Measurements from ENCODE around the gene ARRDC3.

DNA sequence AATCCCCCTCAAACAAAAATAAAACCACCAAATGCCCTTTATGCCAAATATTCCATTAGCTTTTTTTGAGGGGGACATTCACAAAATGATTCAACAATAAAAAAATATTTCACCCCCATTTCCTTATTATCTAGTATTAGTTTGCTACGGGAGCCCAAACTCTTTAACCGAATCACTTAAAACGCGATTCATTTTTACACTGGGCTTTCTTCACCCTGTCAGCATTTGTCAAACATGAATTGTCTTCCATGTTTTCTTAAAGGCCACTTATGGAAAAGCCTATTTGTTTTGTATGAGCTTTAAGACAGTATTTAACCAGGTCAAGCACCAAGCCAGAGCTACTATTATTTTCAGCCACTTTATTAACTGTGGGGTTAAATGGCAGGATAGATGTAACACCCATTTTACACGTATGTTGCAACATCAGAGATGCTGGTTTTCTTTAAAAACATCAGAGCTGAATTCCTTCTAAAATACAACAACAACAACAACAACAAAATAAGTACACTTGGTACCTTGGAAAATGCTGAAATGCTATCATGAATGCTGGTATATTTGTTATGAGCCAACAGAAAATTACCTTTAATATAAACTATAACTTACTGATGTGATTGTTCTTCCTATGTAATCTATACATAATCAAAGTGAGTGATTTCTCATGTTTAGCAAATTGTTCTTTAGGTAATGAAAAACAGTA is 13.7 kb downstream of the ARRDC3 start:
- RAMPAGE, long total RNA = no peak
- RRBS, 2 experiments = no CpG with 5 or more reads among the region's 5 CpGs
CAGE:
- cytosol, long polyA minus RNA = no peak
- cytosol, long polyA plus RNA = no peak
- long polyA plus RNA = no peak
- nucleolus, long total RNA = no peak
- nucleus, long polyA plus RNA = no peak
- nucleus, long total RNA = no peak

GRCh38 chr5:91371678-91372781 is 11.1 kb downstream of the ARRDC3 start:
- RAMPAGE, long total RNA = no peak
- RRBS, 2 experiments = no CpG with 5 or more reads among the region's 5 CpGs
CAGE:
- cytosol, long polyA minus RNA = no peak
- cytosol, long polyA plus RNA = no peak
- long polyA plus RNA = no peak
- nucleolus, long total RNA = no peak
- nucleus, long polyA plus RNA = no peak
- nucleus, long total RNA = no peak

GRCh38 chr5:91381048-91381479 is 2.1 kb downstream of the ARRDC3 start:
- RAMPAGE, long total RNA = no peak
- RRBS, 2 experiments = no CpG with 5 or more reads among the region's 13 CpGs
CAGE:
- cytosol, long polyA minus RNA = no peak
- cytosol, long polyA plus RNA = no peak
- long polyA plus RNA = no peak
- nucleolus, long total RNA = no peak
- nucleus, long polyA plus RNA = no peak
- nucleus, long total RNA = no peak

DNA sequence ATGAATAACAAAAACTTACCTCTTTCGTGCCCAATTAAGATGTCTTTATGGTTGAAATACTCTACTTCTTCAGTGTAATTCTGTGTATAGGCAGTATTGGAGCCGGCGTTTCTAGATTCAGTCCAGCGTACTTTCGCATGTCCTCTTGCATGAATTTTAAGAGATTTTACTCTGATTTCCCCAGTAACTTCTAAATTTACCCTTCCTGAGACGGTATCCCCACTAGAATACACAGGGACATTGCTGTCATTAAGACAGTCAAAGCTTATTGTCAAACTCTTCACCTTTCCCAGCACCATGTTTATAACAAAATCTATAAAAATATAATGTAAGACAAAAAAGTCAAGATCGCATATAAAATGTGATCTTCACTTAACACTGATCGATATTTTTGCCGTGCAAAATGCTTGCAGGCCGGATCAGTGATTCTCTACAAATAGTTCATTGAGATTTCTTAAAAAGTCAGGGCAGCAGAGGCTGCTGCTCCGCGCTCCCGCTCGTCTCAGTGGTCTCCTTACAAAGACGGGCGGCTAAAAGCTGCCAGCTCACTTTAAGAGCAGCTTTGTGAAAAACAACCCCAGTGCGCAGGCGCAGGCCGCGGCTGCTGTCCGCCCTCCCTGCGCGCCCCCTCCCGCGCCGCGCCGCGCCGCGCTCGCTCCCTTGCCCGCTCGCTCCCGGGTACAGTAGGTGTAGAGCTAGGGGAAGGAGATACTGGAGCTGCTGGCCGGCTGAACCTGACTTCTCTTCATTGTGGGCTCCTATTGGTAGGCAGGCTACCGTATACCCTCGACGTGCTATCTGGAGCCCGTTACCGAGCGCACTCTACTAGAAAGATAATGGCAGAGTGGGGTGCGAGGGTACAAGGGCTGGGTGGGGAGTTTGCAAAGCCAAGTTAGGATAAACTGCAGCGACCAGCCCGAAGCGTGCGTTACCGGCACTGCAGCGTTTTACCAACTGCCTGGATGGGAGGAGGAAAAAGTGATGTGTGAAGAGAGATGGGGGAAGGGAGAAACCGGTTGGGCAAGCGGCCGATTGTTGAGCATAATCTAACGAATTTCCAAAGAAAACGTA is at the start of gene ARRDC3:
TSS of gene ARRDC3 (minus strand) at position 524 of the 1,071 bp plus-strand sequence.
- RAMPAGE, long total RNA = start-site peak on the minus strand centred at position 518 of the sequence, 22 bp wide, 718 and 1,042 reads in 2 replicates; start-site peak on the plus strand centred at position 691 of the sequence, 29 bp wide, 9 and 9 reads in 2 replicates
- RRBS, 2 experiments = under 1 to 3% methylated on average over 2 to 6 of the region's 54 CpGs
CAGE:
- cytosol, long polyA minus RNA = start-site peak on the minus strand centred at position 505 of the sequence, 11 bp wide, 88 reads
- cytosol, long polyA plus RNA = start-site peak on the minus strand centred at position 526 of the sequence, 5 bp wide, 90 and 92 reads in 2 replicates
- long polyA plus RNA = start-site peak on the minus strand centred at position 525 of the sequence, 7 bp wide, 88 and 92 reads in 2 replicates
- nucleolus, long total RNA = start-site peak on the minus strand centred at position 501 of the sequence, 13 bp wide, 17 reads
- nucleus, long polyA plus RNA = no peak
- nucleus, long total RNA = start-site peak on the minus strand centred at position 549 of the sequence, 50 bp wide, 90 reads

- RAMPAGE, long total RNA = no peak
- RRBS, 2 experiments = no CpG with 5 or more reads among the region's 7 CpGs
CAGE:
- cytosol, long polyA minus RNA = no peak
- cytosol, long polyA plus RNA = no peak
- long polyA plus RNA = no peak
- nucleolus, long total RNA = no peak
- nucleus, long polyA plus RNA = no peak
- nucleus, long total RNA = no peak
These were observed 1030.6 kb upstream of the NR2F1 start for GRCh38 chr5:92552060-92553102.

- RAMPAGE, long total RNA = no peak
- RRBS, 2 experiments = no CpG with 5 or more reads among the region's 7 CpGs
CAGE:
- cytosol, long polyA minus RNA = no peak
- cytosol, long polyA plus RNA = no peak
- long polyA plus RNA = no peak
- nucleolus, long total RNA = no peak
- nucleus, long polyA plus RNA = no peak
- nucleus, long total RNA = no peak
These were observed 895.0 kb upstream of the NR2F1 start for GRCh38 chr5:92688014-92688509.

- RAMPAGE, long total RNA = no peak
- RRBS, 2 experiments = no CpG with 5 or more reads among the region's 2 CpGs
CAGE:
- cytosol, long polyA minus RNA = no peak
- cytosol, long polyA plus RNA = no peak
- long polyA plus RNA = no peak
- nucleolus, long total RNA = no peak
- nucleus, long polyA plus RNA = no peak
- nucleus, long total RNA = no peak
These were observed 332.5 kb upstream of the NR2F1 start for GRCh38 chr5:93250324-93251049.

DNA sequence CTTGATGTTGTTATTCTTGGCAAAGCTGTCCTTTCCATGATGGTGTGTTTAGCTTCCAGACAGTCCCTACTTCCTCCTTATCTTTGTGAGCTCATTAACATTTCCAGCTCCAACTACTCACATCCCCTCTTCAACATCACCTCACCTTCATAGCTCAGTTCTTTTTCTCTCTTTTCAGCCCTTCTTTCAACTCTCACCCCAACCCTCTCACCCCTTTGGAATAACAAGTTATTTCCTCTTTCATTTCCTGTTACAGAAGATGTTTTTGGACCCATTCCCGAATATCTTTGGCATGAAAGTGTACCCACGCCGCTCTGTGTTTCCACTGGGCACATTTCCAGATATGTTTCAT is 223.5 kb upstream of the NR2F1 start:
- RAMPAGE, long total RNA = no peak
- RRBS, 2 experiments = no CpG with 5 or more reads among the region's 3 CpGs
CAGE:
- cytosol, long polyA minus RNA = no peak
- cytosol, long polyA plus RNA = no peak
- long polyA plus RNA = no peak
- nucleolus, long total RNA = no peak
- nucleus, long polyA plus RNA = no peak
- nucleus, long total RNA = no peak

- RAMPAGE, long total RNA = no peak
- RRBS, 2 experiments = no CpG with 5 or more reads among the region's 2 CpGs
CAGE:
- cytosol, long polyA minus RNA = no peak
- cytosol, long polyA plus RNA = no peak
- long polyA plus RNA = no peak
- nucleolus, long total RNA = no peak
- nucleus, long polyA plus RNA = no peak
- nucleus, long total RNA = no peak
These were observed 160.8 kb upstream of the NR2F1 start for GRCh38 chr5:93422280-93422539.

- RAMPAGE, long total RNA = no peak
- RRBS, 2 experiments = no CpG with 5 or more reads among the region's 10 CpGs
CAGE:
- cytosol, long polyA minus RNA = no peak
- cytosol, long polyA plus RNA = no peak
- long polyA plus RNA = no peak
- nucleolus, long total RNA = no peak
- nucleus, long polyA plus RNA = no peak
- nucleus, long total RNA = no peak
These were observed 4.5 kb upstream of the NR2F1 start for GRCh38 chr5:93578571-93578919.

DNA sequence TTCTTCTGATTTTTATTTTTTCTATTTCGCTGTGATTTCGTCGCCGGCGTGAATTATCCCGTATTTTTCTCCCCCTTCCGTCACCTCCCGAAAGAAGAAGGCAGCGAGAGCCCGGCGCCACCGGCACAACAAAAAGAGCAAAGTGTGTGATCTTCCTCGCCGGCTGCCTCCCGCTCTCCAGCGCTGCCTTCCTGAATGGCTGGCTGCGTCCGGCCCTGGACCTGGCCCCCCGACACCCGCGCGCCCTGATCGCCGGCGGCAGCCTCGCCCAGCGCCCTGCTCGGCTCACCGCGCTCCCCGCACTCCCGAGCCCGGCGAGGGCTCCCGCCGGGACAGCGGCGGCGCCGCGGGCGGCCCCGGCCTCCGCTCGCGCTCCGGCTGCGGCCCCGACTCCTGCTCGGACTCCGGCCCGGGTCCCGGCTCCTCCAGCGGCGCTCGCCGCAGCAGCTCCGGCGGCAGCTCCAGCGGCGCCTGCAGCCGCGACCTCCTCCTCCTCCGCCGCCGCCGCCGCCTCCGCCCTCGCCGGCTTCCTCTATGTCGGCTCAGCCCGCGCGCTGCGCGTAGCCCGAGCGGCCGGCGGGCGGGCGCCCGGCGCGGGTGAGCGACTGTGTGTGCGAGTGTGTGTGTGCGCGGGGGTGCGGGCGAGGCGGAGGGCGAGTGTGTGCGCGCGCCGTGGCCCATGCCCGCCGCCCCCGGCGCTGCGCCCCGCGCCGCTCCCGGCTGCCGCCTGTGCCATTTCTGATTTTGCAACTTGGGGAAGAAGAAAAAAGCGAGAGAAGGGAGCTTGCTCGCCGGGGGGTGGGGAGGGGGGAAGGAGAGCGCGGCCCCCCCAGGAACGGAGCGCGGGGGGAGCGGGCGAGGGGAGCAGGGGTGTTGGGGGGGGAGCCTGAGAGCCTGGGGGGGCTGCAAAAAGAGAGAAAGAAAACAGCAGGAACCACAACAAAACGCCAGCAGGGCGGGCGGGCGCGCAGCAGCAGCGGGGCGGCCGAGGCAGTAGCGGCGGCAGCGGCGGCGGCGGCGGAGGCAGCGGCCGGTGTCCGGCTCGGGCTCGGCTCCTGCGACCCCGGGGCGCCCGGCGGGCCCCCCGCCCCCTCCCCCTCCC is 1.2 kb downstream of the NR2F1 start:
- RAMPAGE, long total RNA = no peak
- RRBS, 2 experiments = 3 to 8% methylated on average over 52 to 64 of the region's 144 CpGs
CAGE:
- cytosol, long polyA minus RNA = no peak
- cytosol, long polyA plus RNA = no peak
- long polyA plus RNA = no peak
- nucleolus, long total RNA = no peak
- nucleus, long polyA plus RNA = no peak
- nucleus, long total RNA = no peak

DNA sequence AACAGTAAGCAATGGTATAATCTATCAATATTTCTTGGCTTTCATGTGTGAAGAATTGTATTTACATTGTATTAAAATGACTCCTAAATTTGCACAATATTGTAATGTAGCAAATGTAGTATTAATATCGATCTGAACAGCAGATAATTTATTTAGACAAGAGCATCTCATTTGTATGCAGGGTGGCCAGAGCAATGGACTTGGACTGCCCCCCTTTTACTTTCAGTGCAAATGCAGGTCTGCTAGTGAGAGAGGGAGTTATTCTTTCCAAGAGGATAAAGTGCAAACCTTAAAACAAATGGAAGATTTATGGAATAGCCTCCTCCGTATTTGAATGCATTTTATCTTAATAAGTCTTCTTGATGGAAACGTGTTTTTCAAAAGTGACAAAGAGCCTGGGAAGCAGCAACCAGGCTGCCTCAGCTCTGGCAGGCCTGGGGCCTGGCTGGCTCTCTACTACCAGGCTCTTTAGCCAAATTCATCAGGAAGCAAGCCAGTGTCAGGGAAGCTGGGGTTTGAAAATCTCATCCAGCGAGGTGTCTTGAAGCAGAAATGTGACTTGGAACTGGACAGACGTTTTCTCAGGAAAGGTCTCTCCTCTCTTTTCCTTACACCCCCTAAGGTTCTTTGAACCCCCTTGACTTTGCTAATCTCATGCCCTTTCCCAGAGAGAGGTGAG is 6.8 kb downstream of the NR2F1 start:
- RAMPAGE, long total RNA = no peak
- RRBS, 2 experiments = no CpG with 5 or more reads among the region's 5 CpGs
CAGE:
- cytosol, long polyA minus RNA = no peak
- cytosol, long polyA plus RNA = no peak
- long polyA plus RNA = no peak
- nucleolus, long total RNA = no peak
- nucleus, long polyA plus RNA = no peak
- nucleus, long total RNA = no peak

GRCh38 chr5:93790568-93790857 is 49.1 kb upstream of the POU5F2 start:
- RAMPAGE, long total RNA = no peak
- RRBS, 2 experiments = no CpG with 5 or more reads among the region's 3 CpGs
CAGE:
- cytosol, long polyA minus RNA = no peak
- cytosol, long polyA plus RNA = no peak
- long polyA plus RNA = no peak
- nucleolus, long total RNA = no peak
- nucleus, long polyA plus RNA = no peak
- nucleus, long total RNA = no peak

DNA sequence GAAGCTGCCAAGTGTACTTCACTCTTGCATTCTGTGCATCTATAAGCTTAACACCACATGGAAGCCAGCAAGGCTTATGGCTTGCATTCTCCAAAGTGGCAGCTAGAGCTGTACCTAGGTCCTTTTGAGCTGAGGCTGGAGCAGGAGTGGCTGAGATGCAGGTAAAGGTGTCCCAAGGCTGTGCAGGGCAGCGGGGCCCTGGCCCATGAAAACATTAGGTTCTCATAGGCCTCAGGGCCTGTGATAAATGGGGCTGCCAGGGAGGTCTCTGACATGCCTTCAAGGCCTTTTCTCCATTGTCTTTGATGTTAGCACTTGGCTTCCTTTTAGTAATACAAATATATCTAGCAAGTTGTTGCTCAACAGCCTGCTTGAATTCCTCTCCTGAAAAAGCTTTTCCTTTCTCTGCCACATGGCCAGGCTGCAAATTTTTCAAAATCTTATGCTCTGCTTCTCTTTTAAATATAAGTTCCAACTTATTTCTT is 11.6 kb upstream of the FAM172A start:
- RAMPAGE, long total RNA = no peak
- RRBS, 2 experiments = no CpG with 5 or more reads among the region's 1 CpG
CAGE:
- cytosol, long polyA minus RNA = no peak
- cytosol, long polyA plus RNA = no peak
- long polyA plus RNA = no peak
- nucleolus, long total RNA = no peak
- nucleus, long polyA plus RNA = no peak
- nucleus, long total RNA = no peak

DNA sequence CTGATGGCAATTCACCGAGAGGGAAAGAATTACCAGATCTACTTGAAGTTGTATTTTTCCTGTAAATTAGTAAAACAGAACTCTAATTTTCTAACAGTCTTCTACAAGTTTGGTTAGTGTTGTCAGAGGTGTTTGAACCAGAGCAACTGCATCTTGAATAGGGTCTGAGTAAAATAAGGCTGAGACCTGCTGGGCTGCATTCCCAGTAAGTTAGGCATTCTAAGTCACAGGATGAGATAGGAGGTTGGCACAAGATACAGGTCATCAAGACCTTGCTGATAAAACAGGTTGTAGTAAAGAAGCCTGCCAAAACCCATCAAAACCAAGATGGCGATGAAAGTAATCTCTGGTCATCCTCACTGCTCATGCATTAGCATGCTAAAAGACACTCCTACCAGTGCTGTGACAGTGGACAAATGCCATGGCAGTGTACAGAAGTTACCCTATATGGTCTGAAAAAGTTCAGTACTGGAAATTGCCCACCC is 248.8 kb upstream of the FAM172A start:
- RAMPAGE, long total RNA = no peak
- RRBS, 2 experiments = no CpG with 5 or more reads among the region's 2 CpGs
CAGE:
- cytosol, long polyA minus RNA = no peak
- cytosol, long polyA plus RNA = no peak
- long polyA plus RNA = no peak
- nucleolus, long total RNA = no peak
- nucleus, long polyA plus RNA = no peak
- nucleus, long total RNA = no peak

GRCh38 chr5:95027367-95027820 is 257.5 kb downstream of the MCTP1 start:
- RAMPAGE, long total RNA = no peak
- RRBS, 2 experiments = no CpG with 5 or more reads among the region's 3 CpGs
CAGE:
- cytosol, long polyA minus RNA = no peak
- cytosol, long polyA plus RNA = no peak
- long polyA plus RNA = no peak
- nucleolus, long total RNA = no peak
- nucleus, long polyA plus RNA = no peak
- nucleus, long total RNA = no peak

GRCh38 chr5:95076442-95076744 is 208.5 kb downstream of the MCTP1 start:
- RAMPAGE, long total RNA = no peak
- RRBS, 2 experiments = no CpG with 5 or more reads among the region's 6 CpGs
CAGE:
- cytosol, long polyA minus RNA = no peak
- cytosol, long polyA plus RNA = no peak
- long polyA plus RNA = no peak
- nucleolus, long total RNA = no peak
- nucleus, long polyA plus RNA = no peak
- nucleus, long total RNA = no peak

GRCh38 chr5:95087547-95087815 is 197.4 kb downstream of the MCTP1 start:
- RAMPAGE, long total RNA = no peak
- RRBS, 2 experiments = no CpG with 5 or more reads among the region's 1 CpG
CAGE:
- cytosol, long polyA minus RNA = no peak
- cytosol, long polyA plus RNA = no peak
- long polyA plus RNA = no peak
- nucleolus, long total RNA = no peak
- nucleus, long polyA plus RNA = no peak
- nucleus, long total RNA = no peak

GRCh38 chr5:95177932-95178658 is 106.8 kb downstream of the MCTP1 start:
- RAMPAGE, long total RNA = no peak
- RRBS, 2 experiments = no CpG with 5 or more reads among the region's 4 CpGs
CAGE:
- cytosol, long polyA minus RNA = no peak
- cytosol, long polyA plus RNA = no peak
- long polyA plus RNA = no peak
- nucleolus, long total RNA = no peak
- nucleus, long polyA plus RNA = no peak
- nucleus, long total RNA = no peak

DNA sequence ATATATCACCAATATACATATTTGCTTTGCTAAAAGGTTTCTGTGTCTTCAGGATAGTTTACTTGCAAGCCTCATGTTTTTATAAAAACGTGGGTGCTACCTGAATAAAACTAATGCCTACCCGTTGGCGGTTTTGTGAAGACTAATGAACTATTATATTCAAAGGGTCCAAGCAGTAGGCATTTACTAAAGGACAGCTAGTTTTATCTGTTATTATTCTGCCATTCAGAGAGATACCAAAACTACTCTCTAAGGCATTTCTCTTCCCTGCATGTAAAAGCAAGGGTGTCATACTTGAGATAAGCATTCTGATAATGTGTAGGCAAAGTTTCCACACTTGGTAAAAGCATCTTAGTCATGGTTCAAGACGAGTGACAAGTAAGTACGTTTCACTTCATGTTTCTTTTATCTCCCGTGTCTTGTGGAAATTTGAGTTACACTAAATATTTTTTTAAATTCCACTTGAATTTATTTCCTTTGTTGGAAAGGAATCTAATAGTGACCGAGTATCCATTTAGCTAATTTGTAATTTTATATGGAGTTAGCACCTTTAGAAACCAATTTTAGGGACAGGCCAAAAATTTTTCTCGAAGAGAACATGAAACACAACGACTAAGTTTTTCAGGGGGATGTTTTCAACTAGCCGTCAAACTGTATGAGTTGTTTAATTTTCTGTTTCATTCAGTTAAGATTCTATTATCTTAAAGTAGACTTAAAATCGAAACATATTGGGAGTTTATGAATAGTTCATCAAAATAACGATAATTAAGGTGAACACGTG is 1.3 kb downstream of the RFESD start:
- RAMPAGE, long total RNA = no peak
- RRBS, 2 experiments = no CpG with 5 or more reads among the region's 13 CpGs
CAGE:
- cytosol, long polyA minus RNA = no peak
- cytosol, long polyA plus RNA = no peak
- long polyA plus RNA = no peak
- nucleolus, long total RNA = no peak
- nucleus, long polyA plus RNA = no peak
- nucleus, long total RNA = no peak